SEM (cell line): ENCODE measurements around the genes SLFN14, CCL5, TBC1D3I and TBC1D3G.

DNA sequence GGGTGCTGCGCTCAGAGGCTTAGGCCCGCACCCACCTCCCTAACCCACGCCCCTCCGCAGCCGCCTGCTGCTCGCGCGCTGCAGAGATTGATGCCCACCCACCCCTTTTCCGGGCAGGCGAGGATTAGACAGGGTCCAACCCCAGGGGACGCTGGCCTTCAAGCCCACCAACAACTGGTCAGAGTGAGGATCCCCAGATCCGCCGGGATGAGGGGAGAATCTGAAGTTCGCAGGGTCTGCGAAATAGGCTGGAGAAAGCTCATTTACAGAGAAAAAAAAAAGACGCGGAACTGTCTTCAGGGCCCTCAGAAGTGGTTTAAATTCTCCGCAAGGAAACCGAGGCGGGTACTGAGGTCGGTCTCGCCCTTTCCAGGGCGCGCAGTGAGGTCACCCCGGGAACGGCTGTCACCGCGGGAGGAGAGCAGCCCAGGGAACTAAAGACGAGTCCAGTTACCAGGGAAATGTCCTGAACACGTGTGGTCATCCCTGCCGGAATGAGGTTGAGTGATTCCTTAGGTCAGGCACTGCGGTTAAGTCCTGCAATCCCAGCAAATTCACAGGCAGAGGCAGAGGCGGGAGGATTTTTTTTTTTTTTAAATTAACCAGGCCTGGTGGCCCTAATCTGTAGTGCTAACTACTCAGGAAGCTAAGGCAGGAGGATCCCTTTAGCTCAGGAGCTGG, 27.7 kb downstream of the SLFN11 start:
- PRO-cap: no peak

DNA sequence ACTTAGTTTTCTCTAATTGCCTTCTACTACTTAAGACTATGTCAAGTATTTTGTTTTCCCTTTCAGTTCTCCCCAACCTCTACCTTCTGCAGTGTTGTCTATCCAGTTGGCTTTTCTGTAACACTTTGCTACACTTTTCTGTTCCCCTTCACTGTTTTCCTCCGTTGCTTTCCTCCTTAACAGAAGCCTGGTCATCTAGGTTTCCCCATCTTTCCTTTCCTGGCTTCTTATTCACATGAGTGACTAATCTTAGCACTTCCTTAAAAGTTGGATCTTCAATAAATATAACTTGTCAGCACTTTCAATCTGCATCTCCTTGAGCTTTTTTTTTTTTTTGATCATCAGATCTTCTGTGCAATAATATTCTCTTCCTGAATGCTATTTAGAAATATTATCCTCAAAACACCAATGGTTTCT, 2.8 kb upstream of the SLFN11 start:
- PRO-cap: no peak

DNA sequence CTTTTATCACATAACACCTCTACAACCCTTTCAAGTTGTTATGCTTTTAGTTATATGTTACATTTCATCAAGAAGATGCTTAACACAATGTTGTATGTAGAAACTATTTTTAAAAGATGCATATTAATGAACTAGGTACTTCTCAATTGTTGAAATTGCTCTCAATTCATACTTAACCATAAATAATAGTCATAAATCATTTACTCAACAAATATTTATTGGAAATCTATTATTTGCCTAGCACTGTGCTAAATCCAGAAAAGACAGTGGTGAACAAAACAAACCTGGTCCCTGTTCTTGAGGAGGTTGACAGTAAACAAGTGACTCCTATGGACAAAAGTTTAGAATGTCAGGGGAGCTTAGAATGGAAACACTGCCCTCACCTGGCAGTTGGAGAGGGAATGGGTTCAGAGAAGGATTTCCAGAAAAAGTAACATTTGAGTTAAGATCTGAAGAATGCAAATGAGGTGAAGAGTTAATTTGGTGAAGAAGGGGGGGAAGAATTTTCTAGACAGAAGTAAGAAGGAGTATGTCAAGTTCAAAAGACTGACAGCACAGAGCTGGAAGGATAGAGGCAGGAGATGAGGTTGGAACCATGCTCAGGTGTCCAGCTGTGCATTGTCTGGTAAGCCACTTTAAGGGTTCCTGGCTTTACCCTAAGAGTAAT, 4.2 kb downstream of the SLFN12L start:
- PRO-cap: no peak

- PRO-cap: no peak
Observed at GRCh38 chr17:35560746-35561287, at the start of gene SLFN14. SLFN14 (minus strand) TSS chr17:35560819.

GRCh38 chr17:35607399-35608079, 20.4 kb downstream of the AP2B1 start:
- PRO-cap: no peak

GRCh38 chr17:35724784-35725836, 6.3 kb upstream of the RASL10B start:
- PRO-cap: no peak

GRCh38 chr17:35725993-35726677, 5.3 kb upstream of the RASL10B start:
- PRO-cap: no peak

- PRO-cap: no peak
Observed at GRCh38 chr17:35788425-35789310, 6.8 kb downstream of the MMP28 start.

DNA sequence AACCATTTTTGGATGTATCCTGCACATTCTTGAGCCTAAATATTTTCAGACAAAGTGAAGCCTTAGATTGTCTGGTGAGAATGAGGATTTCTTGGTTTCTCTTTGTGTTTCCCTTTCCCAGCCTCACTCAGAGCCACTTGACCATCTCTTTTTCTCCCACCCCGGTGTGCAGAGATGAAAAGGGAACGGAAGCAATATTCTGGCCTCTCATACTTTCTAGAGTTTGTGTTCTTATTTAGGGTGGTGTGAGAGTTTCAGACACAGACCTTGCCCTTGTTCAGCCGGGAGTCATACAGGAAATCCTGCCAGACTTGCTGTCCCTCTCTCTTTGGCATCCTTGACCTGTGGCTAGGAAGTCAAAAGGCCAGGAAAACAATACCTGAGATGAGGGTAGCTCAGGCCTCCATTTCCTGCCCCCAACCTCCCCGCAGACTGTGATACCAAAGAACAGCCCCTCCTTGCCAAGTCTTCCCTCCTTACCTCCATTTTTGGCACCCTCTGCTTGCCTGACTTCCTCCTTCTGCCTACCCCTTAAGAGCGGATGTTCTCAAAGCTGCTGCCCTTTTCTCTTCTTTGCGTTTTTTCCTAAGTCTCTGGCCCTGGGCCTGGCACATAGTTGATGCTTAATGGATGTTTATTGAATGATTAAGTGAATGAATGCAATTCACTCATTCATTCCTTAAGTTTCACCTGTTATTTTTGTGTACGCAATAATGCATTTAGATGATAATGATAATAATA, 4.7 kb downstream of the CCL5 start:
- PRO-cap: no peak

- PRO-cap: bidirectional peak, plus-strand start at chr17:35880559, minus-strand start at chr17:35880363
Observed at GRCh38 chr17:35880266-35880975, at the start of gene CCL5. CCL5 (minus strand) TSS chr17:35880360.

DNA sequence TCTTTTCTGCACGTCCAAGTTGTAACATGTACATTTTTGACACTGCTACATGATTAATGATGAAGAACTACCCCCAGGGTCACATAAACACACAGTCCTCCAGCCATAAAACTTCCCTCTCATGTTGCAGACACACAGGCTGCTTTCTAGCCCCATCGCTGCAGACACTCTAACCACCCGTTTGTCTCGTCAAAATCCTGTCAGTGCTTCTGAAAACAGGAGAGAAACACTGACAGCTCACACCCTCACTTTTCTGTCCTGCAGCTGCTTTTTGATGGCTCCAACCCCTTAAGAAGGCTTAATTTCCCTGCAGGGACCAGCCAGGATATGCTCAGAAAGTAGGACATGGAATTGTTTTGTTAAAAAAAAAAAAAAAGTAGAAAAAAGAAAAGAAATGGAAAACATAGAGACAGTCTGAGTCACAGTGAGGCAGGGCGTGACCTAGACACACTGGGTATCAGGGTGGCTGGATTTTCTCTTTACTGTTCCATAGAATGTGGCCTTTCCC, 20.7 kb upstream of the CCL5 start:
- PRO-cap: no peak

- PRO-cap: no peak
Observed at GRCh38 chr17:35984140-35984872, 2.2 kb downstream of the CCL14 start.

- PRO-cap: no peak
Observed at GRCh38 chr17:35990914-35991504, 4.5 kb upstream of the CCL14 start.

- PRO-cap: no peak
Observed at GRCh38 chr17:36117476-36118078, 13.9 kb downstream of the CCL4 start.

DNA sequence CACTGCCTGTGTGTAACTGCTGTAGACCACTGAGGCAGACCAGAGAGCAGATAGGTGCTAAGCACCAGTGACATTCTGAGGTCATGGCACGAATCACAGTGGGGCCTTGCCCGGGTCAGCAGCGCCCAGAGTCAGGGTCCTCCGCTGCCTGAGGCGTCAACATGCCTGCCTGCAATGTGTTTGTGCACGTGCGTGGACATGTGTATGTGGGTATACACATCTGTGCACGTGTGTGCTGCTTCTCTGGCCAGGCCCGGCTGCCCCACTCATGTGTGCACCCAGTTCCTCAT, at the start of gene TBC1D3I:
TBC1D3I (minus strand) TSS at position 76 of the 290 bp plus-strand sequence.
- PRO-cap: no peak

GRCh38 chr17:36323638-36323955, at the start of gene TBC1D3G:
TBC1D3G (plus strand) TSS chr17:36323884.
- PRO-cap: no peak

DNA sequence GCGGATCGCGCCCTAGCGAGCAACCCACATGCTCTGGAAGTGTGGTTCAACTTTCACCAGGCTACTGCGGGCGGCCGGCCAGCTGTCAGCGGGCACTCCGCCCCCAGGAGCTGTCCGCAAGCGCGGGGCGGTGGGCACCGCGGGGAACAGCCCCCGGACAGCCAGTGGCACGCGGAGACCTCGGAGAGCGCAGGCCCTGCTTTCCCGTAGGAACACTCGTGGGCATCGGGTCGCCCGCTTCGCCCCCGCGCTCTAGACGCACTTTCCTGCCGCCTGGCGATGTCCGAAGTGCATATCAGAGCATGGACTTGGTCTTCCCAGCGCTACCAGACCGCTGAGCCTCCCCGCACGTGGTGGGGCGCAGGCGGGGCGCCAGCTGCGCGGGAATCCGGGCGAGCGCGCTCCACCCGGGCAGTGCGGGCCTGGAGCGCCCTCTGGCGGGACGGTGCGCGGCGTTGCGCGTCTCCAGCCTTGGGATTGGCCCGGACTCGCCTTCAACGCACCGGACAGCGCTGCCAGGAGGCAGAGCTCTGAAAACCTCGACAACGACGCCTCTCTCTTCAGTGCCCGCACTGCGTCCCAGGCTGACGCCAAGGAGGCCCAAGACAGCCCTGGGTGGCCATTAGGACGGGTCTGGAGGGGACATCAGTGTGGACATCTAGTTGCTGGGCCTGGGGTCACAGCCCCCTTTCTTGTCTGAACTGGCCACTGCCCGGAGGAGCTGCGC, 3.6 kb upstream of the ZNHIT3 start:
- PRO-cap: no peak

- PRO-cap: no peak
Observed at GRCh38 chr17:36564485-36565511, 20.1 kb downstream of the GGNBP2 start.

- PRO-cap: no peak
Observed at GRCh38 chr17:36599047-36599539, 2.3 kb upstream of the MRM1 start.

DNA sequence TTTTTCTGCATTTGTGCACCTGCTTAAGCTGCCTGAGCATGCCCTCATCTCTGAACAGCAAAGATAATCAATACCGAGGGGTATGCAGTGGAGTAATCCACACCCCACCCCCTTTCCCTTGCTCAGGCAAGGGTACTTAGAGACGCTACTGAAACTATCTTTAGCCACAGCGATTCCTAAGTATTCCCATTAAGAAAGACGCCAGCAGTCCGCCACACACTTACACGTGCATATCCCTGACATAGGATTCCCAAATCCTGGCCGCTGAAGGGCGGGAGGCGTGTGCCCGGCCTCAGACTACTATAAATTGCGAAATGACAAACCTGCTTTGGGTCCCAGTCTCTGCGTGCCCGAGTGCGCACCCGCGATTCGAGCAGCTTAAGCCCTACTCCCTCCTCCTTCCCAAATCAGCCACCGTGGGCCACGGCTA, 479 bp upstream of the AATF start:
- PRO-cap: no peak